Thyroid gland (tissue), 7 donors: ENCODE results near the gene FKBP8.

DNA sequence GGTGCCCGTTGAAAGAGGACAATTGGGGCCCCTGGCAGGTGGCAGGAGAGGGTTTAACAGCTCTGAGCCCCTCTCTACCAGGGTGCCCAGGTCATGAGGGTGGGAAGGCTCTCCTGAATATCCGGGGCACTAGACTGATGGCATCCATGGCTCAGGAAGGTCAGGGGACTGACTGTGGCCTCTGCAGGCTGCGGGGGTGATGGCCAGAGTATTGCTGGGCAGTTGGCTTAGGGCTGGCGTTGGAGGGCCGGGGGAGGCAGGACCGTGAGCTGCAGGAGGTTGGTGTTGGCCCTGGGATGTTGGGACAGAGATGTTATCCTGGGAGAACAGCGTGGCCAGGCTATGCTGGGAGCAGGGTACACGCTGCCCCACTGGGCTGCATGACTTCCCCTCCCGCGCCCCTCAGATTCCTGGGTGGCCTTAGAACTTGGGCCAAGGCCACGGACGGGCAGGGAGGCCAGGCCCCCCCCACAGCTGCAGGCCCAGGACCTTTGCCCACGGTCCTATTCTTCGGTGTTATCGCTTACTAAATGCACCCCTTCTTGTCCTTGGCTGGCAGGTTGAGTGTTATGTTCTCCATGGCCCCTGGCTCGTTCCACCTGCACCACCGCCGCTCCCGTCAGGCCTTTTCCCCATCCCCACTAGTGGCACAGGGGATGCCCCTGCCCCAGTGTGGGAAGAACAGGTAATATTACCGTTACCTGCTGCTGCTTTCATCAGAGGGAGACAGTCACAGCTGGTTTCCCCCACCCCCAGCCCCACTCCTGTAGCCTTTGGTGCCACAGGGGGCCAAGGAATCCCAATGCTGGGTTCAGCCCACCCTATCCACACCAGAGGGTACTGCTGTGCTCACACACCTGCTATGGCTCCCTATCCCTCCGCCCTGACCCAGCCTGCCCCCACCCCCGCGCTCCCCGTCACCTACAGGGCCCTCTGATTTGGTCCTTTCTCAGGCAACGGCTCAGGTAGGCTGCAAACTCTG is 3.2 kb upstream of the ISYNA1 start:
- PRO-cap, 2 experiments = no peak in any of the 2 experiments
- RAMPAGE, long total RNA, 5 experiments = no peak in any of the 5 experiments

DNA sequence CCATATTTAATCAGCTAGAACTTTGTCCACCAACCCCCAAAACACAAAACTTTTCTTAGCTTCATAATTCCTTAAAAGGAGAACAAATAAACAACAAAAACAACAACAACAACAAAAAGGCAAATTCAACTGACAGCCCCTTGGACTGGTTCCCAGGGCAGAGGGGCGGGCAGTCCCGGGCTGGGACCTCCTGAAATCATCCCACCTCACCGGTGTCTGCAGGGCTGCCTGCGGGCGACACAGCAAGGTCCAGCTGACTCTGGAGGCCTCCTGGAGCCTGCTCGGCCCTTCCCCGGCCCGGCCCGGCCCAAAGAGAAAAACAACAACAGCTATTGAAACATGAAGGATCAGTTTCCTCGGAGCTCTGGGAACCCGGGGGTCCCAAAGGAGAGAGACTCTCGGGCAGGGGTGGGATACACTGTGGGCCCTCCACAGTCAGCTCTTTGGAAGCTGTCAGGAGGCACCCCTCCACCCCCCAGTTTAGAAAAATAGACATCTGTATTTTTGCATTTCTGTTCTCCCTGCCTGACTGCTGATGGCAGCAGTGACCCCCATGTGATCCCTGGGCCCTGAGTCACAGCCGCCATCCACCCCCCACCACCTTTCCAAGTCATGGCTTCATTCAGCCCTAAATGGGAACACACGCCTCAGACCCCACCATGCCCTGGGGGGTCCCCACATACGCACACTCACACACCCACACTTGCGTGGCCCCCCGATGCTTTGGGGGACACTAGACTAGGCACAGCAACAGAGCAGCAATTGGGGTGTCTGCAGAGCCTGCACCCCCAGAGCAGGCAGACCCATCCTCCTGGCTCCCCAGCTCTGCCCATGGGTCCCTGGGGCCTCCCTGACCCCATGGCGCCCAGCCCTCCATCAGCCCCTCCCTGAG is 5.2 kb upstream of the ISYNA1 start:
- PRO-cap, 2 experiments = no peak in any of the 2 experiments
- RAMPAGE, long total RNA, 5 experiments = no peak in any of the 5 experiments

- PRO-cap, 2 experiments = no peak in any of the 2 experiments
- RAMPAGE, long total RNA, 5 experiments = no peak in any of the 5 experiments
Observed at GRCh38 chr19:18500693-18501451, 21.0 kb downstream of the ELL start.

DNA sequence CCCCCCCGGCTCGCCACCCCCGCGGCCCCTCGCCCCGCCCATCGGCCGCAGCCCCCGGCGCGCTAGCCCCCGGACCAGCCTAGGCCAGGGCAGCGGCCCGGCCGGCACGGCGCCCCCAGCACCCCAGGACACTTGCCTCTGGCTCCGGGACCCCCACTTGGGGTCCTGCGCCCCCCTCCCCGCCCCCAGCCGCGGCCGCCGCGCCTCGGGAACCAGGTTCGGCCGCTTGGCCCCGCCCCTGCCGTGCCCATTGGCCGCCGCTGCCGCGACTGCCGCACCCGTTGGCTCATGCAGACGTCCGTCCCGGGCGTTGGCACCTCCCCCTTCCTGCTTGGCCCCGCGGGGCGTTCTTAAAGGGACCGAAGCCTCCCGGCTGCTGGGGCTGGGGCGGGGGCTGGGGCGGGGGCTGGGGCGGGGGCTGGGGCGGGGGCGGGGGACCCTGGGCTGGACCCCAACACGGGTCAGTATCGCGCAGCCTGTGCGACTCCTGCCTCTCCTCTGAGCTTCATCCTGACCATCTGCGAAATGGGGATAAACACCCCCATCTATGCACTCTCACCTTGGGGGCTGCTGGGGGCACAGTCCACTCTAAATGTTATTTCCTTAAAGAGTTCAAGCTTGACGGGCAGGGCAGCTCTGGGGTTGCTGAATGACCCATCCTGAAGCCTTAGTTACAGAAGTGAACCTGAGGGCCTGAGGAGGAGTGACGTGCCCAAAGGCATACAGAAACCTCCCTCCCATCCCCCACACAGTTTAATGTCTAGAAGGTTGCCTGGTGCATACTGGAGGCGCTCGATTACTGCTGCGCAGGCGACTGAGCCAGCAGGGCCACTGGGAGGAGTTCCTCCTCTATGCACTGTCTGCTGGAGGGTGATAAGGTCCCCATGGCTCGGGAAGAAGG is at the start of gene FKBP8:
Gene FKBP8 (minus strand): TSS at position 224 of the 901 bp plus-strand sequence.
- PRO-cap, 2 experiments = peak in 2 of 2 experiments; most common plus-strand start position 353 of the sequence (in 1); most common minus-strand start position 224 of the sequence (in 2)
- RAMPAGE, long total RNA, 5 experiments = start-site peak on the minus strand in 5 of 5 experiments, centred at positions 191 to 211 of the sequence, 186 to 15,953 reads per replicate

- PRO-cap, 2 experiments = no peak in any of the 2 experiments
- RAMPAGE, long total RNA, 5 experiments = no peak in any of the 5 experiments
Observed at GRCh38 chr19:18568916-18569518, 2.6 kb upstream of the UBA52 start.

DNA sequence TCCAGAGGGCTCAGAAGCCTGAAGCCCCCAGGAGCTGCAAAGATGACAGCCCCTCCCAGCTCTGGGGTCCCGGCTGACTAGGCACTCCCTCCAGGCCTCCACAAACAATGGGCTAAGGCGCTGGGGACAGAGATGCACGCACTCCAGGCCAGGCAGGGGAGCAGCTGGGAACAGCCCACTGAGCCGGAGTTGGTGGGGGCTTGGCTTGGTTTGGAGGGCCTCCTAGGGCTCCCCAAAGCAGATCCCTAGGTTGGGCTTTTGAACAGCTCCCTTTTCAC is 2.1 kb downstream of the CRLF1 start:
- PRO-cap, 2 experiments = peak in 1 of 2 experiments; most common plus-strand start position 141 of the sequence (in 1)
- RAMPAGE, long total RNA, 5 experiments = no peak in any of the 5 experiments

- PRO-cap, 2 experiments = peak in 1 of 2 experiments; most common plus-strand start chr19:18611729 (in 1); most common minus-strand start chr19:18611608 (in 1)
- RAMPAGE, long total RNA, 5 experiments = no peak in any of the 5 experiments
Observed at GRCh38 chr19:18611444-18612202, 1.0 kb upstream of the TMEM59L start.

DNA sequence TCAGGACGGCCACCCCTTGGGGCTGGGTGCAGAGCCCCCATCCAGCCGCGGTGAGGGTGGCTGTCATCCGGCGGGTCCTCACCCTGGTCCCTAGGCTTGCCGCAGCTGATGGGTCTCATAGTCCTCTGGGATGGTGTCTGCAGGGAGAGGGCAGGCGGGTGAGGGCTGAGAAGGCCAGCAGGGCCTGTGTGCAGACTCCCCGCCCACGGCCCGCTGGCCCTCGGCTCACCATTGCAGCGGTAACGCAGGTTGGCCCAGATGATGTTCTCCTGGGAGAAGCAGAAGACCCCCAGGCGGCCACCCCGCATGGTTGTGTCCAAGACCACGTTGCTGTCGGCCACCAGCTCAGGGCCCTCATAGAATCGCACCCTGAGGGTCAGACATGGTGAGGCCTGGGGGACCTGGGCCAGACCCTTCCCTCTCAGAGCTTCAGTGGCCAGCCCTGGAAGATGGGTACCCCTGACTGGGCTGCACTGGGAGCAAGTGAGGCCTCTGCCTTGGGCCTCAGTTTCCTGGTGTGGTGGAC is 8.2 kb downstream of the COMP start:
- PRO-cap, 2 experiments = no peak in any of the 2 experiments
- RAMPAGE, long total RNA, 5 experiments = no peak in any of the 5 experiments

GRCh38 chr19:18852859-18853677 is 21.3 kb downstream of the UPF1 start:
- PRO-cap, 2 experiments = no peak in any of the 2 experiments
- RAMPAGE, long total RNA, 5 experiments = no peak in any of the 5 experiments

- PRO-cap, 2 experiments = no peak in any of the 2 experiments
- RAMPAGE, long total RNA, 5 experiments = no peak in any of the 5 experiments
Observed at GRCh38 chr19:18894520-18895812, 992 bp downstream of the CERS1 start.

DNA sequence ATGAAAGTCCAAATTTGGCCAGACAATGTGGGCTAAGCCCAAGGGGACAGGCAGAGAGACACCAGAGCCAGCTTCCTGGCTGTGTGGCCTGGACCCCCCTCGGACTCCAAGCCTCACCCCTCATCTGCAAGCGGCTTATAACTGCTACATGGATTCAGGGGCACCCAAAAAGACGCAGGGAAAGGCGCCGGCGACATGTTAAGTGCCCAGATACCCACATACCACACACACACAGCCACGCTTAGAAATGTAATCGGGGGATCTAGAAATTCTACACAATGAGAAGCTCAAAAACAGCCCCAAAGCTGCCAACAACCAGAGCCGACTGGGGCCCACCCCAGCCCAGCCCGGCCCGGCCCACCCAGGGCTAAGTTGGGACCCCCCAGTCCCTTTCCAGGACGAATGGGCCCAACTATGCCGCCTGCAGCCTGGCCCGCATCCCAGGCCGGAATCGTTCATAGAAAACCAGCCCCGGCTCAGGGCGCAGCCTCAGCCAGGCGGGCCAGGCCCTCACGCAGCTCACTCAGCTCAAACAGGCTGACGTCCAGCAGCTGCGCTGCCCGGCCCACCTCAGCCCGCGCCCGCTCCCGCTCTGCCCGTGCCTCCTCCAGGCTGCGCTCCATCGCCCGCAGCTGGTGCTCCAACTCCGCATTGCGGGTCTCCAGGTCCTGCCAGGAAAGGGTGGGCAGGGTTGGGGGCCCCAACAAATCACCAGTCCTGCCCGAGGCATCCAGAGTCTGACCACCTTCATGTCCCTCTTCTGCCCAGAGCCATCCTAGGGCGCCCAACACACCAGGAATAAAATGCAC is 9.7 kb downstream of the DDX49 start:
- PRO-cap, 2 experiments = no peak in any of the 2 experiments
- RAMPAGE, long total RNA, 5 experiments = no peak in any of the 5 experiments

DNA sequence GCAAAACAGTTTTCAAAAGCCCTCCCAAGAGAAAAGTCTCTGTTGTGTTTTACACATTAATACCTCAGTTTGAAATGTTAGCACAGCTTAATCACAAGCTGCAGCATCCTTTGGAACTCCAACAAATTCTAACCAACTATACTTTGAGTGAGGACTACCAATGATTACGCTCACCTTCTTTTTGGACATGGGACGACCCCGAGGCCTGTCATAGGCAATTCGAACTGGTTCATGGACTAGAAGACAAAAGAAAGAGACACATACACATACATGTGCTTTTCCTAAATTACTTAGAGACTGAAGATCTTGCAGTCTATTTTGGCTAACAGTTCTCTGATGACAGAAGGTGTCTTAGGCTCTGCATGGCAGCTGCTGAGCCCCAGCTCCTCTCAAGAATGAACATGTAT is 31.9 kb downstream of the SUGP2 start:
- PRO-cap, 2 experiments = no peak in any of the 2 experiments
- RAMPAGE, long total RNA, 5 experiments = no peak in any of the 5 experiments

DNA sequence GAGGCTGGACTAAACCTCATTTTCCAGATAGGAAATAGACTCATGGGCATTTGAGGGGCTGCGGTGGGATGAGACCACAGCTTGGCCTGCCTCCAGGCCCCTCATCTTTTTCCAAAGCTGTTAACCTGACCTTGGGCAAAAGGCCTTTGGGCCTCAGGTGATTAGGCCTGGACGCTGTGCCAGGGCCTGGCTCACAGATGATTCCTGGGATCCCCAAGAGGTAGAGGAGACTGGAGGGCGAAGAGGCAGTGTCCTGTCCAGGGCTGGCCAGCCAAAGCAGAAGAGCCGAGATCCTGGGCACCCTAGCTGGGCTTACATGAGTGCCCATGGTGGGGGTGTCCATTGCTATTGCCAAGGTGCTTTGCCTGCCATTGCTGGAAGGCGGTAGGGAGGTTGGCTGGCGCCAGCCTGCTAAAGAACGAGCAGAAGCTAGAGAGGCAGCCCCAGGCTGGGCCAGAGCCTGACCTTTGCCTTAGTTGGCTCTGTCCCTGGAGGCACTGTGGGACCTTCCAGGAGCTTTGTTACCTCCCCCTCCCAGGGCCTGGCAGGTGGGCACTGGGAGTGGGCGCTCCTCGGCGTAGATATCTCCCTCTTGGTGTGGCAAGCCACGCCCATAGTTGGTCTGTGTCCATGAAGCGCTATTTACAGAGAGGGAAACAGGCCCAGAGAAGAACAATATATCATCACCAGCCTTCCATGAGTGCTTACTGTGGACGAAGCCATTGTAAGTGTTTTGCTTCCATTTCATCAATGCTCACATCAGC is 2.4 kb upstream of the SLC25A42 start:
- PRO-cap, 2 experiments = no peak in any of the 2 experiments
- RAMPAGE, long total RNA, 5 experiments = no peak in any of the 5 experiments

- PRO-cap, 2 experiments = peak in 1 of 2 experiments; most common minus-strand start chr19:19100931 (in 1)
- RAMPAGE, long total RNA, 5 experiments = no peak in any of the 5 experiments
Observed at GRCh38 chr19:19100682-19101266, 37.0 kb downstream of the SLC25A42 start.

GRCh38 chr19:19101492-19102027 is 36.7 kb downstream of the TMEM161A start:
- PRO-cap, 2 experiments = no peak in any of the 2 experiments
- RAMPAGE, long total RNA, 5 experiments = no peak in any of the 5 experiments

- PRO-cap, 2 experiments = no peak in any of the 2 experiments
- RAMPAGE, long total RNA, 5 experiments = no peak in any of the 5 experiments
Observed at GRCh38 chr19:19155354-19156007, 14.6 kb downstream of the MEF2B start.

DNA sequence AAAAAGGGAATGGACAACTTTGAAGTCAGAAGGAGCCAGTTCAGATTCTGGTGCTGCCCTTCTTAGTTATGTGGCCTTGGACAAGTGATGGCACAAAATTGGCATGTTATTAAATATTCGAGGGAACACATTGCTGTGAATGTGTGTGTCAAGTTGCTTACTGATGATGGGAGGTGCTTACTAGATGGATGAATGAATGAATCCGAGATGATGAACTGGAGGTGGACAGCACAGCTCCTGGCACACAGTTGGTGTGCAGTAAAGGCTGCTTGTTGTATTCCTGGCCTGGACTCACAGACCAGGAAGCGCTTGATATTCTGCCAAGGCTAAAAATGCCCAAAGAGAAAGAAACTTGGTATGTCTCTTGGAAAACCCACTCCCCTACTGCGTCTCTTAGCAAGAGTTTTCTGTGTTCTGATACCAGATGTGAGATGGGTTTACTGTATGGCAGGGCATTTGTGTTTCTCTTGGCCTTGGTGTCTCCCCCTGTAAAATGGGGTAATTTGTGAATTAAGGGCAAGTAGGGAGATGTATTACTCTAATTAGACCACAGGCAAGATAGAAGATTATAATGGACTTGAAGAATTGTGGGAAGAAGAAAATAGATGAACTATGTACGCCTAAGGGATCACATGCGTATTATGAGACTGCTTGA is 15.2 kb upstream of the GATAD2A start:
- PRO-cap, 2 experiments = no peak in any of the 2 experiments
- RAMPAGE, long total RNA, 5 experiments = no peak in any of the 5 experiments

DNA sequence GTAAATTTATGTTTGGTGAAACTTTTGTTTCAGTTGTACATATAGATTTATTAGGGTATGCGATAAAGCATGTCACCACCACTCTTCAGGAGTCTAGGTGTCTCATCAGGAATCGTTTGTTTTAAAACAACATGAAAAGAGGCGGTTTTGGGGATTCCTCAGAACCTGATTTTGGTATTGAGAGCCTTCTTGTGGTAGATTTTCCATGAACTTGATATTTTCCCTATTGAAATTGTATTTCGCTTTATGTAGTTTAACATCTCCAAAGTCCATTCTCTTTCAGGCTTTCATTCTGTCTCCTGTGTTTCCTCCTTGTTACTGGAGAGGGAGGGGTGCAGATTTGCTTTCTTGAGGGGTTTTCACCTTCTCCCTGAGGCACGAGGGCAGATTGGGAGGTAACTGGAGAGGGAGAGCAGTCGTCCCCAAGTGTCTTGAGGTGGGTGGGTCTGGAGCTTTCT is 726 bp upstream of the GATAD2A start:
- PRO-cap, 2 experiments = no peak in any of the 2 experiments
- RAMPAGE, long total RNA, 5 experiments = no peak in any of the 5 experiments

DNA sequence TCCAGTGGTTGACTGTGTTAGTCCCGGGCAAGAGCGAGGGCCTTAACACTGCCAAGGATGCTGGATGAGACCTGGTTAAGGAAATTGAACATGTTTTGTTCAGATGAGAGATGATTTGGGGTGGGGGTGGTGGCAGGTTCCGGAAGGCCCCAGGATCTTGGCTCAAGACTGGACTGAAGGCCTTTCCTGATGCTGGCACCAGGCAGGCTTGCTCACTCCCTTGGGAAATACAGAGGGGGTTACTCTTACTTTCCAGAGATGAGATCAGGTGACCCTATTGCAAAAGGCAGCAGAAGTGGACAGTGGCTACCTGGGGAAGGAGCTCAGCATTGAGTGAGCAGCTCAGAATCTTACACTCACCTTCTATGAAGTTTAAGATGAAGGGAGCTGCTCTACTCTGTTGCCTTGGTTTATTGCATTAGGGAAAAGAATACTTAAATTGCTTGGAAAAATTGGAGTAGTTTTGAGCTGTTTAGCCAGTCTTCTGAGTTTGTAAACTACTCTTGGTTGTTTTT is 10.8 kb downstream of the GATAD2A start:
- PRO-cap, 2 experiments = no peak in any of the 2 experiments
- RAMPAGE, long total RNA, 5 experiments = no peak in any of the 5 experiments

DNA sequence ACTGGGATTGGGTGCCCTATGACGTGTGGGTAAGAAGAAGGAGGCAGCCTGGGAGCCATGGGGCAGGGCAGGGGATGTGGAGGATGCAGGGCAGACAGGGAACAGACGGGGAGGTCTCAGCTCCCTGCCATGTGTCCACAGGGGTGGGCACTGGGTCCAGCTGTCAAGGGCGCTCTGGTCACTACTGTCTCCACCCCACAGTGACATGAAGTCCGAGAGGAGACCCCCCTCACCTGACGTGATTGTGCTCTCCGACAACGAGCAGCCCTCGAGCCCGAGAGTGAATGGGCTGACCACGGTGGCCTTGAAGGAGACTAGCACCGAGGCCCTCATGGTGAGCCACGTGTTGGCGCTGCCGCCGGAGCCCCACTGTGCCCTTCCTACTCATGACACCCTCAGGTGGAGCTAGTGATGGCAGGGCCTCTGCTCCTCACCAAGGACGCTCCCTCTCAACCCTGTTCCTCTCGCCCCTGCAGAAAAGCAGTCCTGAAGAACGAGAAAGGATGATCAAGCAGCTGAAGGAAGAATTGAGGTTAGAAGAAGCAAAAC is 23.2 kb downstream of the TSSK6 start:
- PRO-cap, 2 experiments = no peak in any of the 2 experiments
- RAMPAGE, long total RNA, 5 experiments = no peak in any of the 5 experiments